AG09309 (cell line): Measurements from ENCODE around the gene MAPK13.

DNA sequence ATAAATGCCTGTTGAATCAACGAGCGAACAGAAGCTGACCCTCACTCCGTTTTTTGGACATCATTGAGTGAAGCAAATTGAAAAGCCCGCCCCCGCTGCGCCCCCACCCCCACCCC is 5.7 kb upstream of the ARMC12 start:
- RRBS, result no CpG with 5 or more reads among the region's 6 CpGs

- RRBS, result no CpG with 5 or more reads among the region's 5 CpGs
These were observed 49.2 kb upstream of the SRPK1 start for GRCh38 chr6:35970120-35970499.

DNA sequence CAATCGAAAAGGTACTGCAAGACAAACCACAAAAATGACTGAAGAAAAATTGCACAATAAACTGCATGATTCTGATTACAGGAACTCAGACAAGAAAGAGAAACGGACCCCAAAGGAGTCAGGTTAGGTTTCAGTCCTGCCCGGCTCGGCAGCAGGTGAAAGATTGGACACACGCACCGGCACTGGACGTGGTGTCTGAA is 5.2 kb downstream of the SLC26A8 start:
- RRBS, result no CpG with 5 or more reads among the region's 7 CpGs

DNA sequence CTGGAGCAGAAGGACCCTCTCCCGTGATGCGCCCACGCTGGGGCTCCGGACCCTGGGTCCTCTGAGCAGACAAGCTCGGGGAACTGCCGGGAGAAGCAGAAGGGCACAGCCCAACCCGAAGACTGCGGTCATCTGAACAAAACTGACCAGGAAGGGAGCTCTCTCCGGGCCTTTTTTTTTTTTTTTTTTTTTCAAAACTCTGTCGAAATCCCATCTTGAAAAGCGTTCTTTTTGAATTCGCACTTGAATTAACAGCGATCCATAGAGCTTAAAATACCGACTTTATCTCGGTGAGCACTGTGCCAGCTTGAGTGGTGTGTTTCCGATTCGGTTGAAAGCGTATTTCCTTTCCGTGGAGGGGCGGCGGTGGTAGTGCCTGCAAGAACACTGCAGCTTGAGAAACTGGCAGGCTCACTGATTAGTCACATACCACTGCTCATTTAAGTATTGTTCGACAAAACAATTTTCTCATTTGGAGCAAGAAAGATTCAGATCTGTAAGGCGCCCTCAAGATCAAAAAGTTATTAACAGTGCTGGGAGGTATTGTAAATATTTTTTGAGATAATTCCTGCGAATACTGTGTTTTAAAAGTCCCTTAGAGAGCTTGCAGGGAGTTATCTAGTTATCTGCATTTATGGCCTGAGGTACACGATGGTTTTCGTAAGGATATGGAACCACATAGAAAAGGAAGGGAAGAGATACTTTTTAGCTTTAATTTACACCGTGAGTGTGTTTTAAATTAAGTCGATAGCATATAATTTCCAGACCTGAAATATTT is 1.2 kb downstream of the MAPK14 start:
- RRBS, result 2% methylated on average over 8 of the region's 28 CpGs

- RRBS, result no CpG with 5 or more reads among the region's 7 CpGs
These were observed 8.2 kb upstream of the MAPK13 start for GRCh38 chr6:36121973-36122622.

- RRBS, result 8% methylated on average over 28 of the region's 89 CpGs
These were observed at the start of gene MAPK13 for GRCh38 chr6:36130148-36131191. TSS of gene MAPK13 (plus strand) at chr6:36130513.

- RRBS, result 2% methylated on average over 28 of the region's 46 CpGs
These were observed 314 bp downstream of the BRPF3 start for GRCh38 chr6:36196854-36197262.

- RRBS, result no CpG with 5 or more reads among the region's 9 CpGs
These were observed 17.4 kb downstream of the BRPF3 start for GRCh38 chr6:36213928-36214310.

DNA sequence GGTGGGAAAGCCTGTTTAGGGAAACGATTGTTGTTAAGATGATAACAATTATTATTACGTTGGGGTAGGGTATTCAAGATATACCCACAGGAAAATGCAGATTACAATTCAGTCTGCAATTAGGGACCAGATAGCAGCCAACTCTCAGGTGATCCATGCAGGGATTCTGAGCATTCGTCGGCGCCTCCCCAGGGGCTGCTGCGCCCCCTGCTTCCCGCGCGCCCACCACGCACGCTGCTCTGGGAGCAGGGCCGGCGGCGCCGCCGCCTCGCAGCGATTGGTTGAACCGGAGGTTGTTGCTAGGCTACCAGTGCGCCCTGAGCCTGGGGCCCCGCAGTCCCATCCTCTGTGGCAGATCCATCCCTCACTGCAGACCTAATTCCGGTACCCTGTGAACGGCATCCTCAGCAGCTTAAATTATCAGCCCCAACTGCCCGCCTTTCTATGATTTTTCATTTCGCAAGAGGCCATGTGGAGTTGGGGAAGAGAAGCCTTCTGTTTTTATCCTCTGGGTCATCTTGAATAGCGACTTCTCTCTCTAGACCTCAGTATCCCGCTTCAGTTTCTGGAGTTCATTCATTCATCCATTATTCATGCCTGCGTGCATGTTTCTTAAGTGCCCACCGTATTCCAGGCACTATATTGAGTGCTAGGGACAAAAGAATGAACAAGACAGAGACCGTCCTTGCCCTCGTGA is 15.3 kb downstream of the PNPLA1 start:
- RRBS, result 20% methylated on average over 3 of the region's 31 CpGs

DNA sequence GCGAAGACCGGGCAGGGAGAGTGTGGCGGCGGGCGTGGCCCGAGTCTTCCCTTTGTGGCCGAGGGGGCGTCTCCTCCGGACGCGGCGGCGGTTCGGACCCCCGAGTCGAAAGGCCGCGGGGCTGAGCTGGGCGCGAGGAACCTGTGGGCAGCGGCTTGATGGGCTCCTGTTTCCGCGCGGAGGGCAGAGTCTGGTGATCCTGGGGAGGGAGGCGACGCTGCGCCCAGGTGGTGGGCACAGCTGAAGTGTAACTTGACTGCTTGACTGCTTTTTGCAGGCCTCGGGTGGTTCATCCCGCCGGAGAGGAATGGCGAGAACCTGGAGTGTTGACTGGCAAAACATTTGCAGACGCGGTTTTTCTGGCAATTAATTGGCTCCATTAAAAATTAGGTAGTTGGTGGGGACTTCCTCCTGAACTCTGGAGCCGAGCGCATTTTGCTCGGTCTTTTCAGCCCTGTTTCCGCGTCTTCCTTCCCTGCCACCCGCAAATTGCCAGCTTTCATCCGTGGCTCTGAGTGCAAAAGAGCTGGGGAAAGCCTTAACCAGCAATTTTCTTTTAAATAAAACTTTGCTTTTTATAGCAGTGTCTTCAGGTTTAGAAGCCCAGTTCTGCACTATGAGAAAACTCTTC is 456 bp downstream of the KCTD20 start:
- RRBS, result 1% methylated on average over 9 of the region's 40 CpGs

DNA sequence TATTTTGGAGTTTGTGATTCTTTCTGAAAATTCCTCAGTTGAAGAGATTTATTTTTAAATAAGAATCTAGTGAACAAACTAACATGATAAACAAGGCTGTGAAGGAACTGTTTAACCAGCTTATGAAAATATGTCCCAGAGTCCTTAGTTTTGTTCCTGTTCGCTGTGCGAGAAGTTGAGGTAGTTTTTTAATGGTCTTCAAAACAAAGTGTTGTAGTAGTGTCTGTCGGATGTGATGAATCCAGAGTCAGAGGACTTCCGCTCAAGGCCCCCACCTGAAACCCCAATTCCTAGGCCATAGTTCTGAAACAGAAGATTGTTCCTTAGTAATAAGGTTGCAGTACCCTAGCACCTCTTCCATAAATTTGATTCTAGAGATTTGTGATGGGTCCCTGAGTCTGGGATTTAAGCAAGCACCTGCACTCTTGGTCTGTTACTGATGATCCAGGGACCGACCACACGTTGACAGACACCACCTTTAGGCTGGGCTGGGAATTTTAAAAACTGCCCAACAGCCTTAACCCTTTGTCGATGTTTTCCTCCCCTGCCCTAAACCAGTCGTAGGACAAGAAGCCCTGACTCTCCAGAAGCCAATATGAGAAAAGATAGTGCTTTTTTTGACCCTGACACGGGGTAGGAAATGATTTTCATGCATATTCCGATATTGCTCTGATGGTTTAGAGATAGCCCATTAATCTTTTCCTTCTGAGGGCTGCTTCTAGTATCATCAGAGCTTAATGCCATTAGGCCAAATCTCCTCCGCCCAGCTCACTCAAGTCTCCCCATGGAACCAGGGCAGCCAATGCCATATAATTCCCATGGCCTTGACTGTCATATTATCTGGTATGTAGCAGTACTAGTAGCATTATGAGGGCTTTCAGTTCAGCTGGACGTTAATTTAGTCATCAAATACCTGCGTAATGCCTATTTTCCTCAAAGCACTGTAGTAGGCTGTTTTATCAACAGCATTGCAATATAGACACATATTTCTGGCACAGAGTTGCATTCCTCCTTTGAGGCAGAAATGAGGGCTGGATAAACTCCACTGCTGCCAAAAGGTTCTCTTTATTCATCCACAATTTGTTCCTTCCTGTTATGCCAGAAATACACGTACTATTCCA is 1.3 kb downstream of the KCTD20 start:
- RRBS, result no CpG with 5 or more reads among the region's 14 CpGs

- RRBS, result no CpG with 5 or more reads among the region's 12 CpGs
These were observed 5.7 kb downstream of the SRSF3 start for GRCh38 chr6:36599906-36600263.

DNA sequence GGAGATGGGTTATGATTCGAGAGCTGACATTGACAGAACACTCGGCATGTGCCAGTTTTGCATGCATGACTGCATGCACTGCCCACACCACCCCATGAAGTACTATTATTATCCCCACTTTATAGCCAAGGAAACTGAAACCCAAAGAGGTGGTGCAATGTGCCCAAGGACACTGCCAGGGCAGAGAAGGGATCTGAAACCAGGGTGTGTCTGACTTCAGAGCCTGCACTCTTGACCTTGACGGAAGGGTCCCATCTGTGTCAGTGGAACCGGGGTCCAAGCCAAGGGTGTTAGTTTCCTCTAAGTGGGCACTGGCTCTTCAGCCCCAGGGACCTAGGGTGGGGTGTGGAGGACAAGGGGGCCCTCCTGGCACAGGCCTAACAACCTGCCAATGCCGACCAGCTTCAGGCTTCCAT is 55.5 kb downstream of the RAB44 start:
- RRBS, result no CpG with 5 or more reads among the region's 5 CpGs

- RRBS, result no CpG with 5 or more reads among the region's 4 CpGs
These were observed 2.7 kb downstream of the CPNE5 start for GRCh38 chr6:36836393-36837191.

DNA sequence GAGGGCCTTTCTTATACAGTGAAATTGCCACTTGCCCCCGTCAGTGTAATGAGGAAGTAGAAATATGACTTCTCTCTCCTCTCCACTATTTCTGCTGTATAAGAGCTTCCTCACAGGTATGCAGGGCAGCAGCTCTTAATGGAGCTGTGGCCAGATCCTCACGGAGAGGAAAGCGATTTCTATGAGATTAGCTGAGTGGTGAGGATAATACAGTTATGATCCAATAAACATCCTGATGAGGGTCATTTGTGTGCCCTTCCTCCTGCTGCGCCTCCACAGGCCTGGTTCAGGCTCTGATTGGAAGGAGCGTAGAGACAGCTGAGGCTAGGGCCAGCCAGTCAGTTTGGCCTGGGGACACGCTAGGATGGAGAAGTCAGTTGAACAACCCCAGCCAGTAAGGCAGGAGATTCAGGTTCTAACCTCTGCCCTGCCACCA is 10.9 kb upstream of the CPNE5 start:
- RRBS, result no CpG with 5 or more reads among the region's 6 CpGs

DNA sequence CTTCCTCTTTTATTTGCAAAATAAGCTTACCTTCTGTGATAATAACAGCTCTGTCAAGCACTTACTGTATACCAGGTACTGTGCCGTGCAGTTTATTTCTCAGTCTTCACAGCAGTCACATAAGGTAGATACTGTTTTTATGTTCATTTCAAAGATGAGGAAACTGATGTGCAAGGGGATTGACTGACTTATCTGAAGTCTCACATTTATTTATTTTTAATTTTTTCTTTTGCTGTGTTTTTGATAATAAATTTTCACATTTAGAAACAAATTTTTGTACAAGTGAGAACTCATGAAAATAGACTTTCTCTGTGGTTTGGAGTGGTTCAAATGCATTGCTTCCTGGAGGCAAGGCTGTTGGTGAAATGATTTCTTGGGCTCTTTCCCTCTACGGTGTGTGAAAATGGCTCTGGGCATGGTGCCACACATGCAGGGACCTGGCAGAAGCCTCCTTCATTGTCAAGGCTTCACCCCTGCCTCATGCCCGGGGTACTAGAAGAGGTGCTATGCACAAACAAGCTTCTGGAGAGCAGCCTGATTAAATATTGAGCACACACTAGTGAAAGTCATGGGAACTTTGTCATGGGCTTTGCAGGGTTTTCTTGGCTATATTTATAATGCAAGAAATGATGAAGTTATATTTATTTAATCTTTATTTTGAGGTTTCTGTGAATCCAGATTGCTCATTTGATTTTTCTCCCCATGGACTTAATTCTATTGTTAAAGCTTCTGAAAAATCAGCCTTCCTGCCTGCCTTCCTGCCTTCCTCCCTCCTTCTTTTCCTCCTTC is 20.7 kb downstream of the C6orf89 start:
- RRBS, result no CpG with 5 or more reads among the region's 3 CpGs

GRCh38 chr6:36912559-36913106 is 26.9 kb downstream of the C6orf89 start:
- RRBS, result no CpG with 5 or more reads among the region's 11 CpGs

DNA sequence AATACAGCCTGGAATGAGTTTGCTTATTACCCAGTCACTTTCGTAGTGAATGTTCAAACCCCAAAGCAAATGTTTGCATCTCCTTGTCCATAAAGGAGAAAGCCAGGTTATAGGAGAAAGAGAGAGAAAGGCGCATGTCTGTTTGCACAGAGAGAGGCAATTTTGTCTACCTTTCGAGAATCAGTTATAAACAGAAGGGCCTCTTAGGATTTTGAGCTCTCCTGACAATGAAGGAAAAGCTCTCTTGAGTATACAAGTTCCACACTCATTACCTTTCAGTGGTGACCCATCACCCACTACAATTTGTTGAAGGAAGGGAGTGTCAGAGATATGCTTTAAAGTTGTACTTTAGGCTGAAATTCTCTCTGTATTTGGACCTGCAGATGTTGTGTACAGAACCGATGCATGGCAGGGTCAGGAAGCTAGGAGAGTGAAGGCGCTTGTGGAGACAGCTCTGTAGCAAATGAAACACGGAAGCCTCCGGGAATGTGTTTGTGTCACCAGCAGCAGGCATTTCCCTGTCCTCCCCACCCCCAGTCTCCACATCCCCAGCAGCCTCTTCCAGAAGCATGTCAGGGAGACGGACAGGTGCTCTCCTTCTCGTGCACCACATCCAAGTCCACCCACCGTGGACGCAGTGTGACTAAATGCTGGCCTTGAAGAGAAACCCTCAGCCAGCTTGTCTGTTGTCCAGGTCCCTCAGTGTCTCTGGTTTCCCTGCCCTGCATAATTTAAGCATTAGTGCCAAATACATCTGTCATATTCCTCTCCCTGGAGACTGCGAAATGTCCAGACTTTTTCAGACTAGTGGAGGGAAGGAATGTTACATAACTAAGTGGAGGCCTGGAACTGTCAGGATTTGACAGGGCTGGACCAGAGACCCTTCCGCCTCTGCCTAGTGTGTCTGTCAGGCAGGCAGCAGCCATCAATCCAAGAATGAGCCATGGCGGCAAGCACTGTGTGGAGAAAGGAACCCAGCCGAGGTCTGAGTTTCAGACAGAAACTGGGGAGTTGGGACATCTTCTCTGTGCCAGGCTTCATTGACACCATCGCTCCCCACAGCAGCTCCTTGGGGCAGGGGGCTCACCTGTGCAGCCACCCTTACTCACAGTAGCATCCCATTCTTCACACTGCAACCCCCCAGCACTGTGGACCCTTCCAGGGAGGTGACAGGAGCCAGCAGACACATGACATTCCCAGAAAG is 26.8 kb upstream of the PI16 start:
- RRBS, result no CpG with 5 or more reads among the region's 16 CpGs

GRCh38 chr6:36969198-36969840 is 14.8 kb downstream of the PI16 start:
- RRBS, result no CpG with 5 or more reads among the region's 14 CpGs

DNA sequence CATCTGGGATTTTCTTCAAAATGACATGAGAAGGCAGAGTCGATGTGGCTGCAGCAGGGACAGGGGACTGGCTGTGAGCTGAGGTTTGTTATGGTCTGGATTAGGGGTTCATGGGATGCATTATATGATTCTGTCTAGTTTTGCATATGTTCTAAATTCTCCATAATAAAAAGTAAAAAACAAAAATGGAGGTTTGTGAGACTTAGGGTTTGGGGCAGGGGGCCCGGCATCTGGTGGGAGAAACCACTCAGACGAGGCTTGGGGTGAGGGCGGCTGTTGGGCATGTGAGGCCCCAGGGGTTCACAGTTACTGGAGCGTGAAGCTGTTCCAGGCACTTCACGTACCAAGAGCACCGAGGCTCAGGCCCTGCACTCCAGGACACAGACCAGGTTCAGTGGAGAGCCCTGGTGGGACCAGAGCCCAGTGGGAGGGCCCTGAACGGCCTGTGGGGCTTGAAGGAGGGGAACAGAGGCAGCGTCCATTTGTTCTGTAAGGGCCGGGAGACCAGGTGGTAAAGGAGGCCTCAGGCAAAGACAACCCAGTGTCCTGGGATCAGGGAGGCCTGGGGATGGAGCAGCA is 1.5 kb upstream of the FGD2 start:
- RRBS, result no CpG with 5 or more reads among the region's 10 CpGs